ENCODE data around the gene SNX3.

DNA sequence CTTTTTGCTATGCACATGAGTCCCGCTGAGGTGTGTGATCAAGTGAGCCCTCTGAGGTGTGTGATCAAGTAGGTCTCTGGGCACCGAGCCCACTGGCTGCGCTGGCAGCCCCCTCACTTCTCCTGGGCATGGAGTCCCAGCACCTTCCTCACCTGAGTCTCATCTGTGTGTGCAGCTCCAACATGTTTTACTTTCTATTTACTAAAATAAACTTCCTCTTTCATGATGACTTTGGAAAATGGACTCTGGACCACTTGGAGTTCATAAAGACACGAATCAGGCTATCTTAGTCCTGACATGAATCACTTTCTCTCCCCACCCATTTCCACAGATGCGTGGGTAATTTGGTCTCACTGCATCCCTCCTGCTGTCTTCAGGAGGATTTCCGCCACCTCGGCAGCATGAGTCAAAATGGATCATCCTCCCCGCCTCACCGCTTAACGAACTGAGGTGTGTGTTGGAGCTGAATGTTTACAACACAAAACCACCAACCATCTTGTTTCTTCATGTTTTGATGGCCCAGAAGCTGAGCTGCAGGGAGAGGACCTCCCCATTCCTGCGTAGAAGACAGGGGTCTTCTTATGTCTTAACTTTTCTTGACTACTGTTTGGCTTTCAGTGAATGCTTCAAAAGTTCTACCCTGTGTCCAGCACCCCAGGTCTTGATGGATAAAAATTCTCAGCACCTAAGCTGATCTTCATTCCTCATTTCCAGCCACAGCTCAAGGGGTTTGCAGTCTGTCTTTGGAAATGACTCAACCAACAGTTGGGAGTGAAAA is 40.0 kb downstream of the PRDM1 start:
- RAMPAGE, long total RNA: no peak
- RRBS: no CpG with 5 or more reads among the region's 11 CpGs

DNA sequence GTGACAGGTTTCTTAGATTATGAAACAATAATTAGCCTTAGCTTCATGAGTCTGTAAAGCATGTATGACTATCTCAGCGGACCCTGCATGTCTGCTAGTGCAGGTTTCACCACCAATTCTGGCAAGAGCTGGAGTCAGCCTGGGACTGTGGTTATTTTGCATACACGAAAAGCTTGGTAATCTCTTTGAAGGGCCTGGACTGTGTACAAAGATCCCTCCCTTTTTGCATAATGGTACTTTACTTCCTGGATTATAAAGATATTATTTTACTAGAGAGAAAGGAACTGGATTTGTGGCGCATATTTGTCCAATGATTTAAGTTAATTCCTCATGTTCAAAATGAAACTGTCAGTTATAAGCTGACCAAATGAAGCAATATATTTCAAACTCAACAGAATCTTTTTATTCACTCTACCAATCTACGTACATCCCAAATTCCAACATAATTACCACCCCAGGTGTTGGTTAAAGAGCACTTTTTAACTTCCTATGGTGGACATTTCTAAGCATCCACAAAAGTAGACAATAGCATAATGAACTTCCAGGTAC is 43.5 kb downstream of the PRDM1 start:
- RAMPAGE, long total RNA: no peak
- RRBS: no CpG with 5 or more reads among the region's 4 CpGs

- RAMPAGE, long total RNA: no peak
- RRBS: no CpG with 5 or more reads among the region's 1 CpG
Observed at GRCh38 chr6:106244501-106244953, 81.0 kb downstream of the ATG5 start.

DNA sequence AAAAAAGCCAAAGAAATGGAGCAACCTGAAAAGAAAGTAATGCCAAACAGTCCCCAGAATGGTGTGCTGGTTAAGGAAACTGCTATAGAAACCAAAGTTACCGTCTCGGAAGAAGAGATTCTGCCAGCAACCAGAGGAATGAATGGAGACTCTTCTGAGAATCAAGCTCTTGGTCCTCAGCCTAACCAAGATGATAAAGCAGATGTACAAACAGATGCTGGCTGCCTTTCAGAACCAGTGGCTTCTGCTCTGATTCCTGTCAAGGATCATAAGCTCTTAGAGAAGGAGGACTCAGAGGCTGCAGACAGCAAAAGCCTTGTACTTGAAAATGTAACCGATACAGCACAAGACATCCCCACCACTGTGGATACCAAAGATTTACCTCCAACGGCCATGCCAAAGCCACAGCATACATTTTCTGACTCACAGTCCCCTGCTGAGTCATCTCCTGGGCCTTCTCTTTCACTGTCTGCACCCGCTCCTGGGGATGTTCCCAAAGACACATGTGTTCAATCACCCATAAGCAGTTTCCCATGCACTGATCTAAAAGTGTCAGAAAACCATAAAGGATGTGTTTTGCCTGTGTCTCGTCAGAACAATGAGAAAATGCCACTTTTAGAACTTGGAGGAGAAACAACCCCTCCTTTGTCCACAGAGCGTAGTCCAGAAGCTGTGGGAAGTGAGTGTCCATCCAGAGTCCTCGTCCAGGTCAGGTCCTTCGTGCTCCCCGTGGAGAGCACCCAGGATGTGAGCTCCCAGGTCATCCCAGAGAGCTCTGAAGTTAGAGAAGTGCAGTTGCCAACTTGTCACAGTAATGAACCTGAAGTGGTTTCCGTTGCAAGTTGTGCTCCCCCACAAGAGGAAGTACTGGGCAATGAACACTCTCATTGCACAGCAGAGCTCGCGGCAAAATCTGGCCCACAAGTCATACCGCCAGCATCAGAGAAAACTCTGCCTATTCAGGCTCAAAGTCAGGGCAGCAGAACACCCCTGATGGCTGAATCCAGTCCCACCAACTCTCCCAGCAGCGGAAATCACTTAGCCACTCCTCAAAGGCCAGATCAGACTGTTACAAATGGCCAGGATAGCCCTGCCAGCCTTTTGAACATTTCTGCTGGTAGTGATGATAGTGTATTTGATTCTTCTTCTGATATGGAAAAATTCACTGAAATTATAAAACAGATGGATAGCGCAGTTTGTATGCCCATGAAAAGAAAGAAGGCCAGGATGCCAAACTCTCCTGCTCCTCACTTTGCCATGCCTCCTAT is 109.5 kb downstream of the RTN4IP1 start:
- RAMPAGE, long total RNA: no peak
- RRBS: no CpG with 5 or more reads among the region's 16 CpGs

DNA sequence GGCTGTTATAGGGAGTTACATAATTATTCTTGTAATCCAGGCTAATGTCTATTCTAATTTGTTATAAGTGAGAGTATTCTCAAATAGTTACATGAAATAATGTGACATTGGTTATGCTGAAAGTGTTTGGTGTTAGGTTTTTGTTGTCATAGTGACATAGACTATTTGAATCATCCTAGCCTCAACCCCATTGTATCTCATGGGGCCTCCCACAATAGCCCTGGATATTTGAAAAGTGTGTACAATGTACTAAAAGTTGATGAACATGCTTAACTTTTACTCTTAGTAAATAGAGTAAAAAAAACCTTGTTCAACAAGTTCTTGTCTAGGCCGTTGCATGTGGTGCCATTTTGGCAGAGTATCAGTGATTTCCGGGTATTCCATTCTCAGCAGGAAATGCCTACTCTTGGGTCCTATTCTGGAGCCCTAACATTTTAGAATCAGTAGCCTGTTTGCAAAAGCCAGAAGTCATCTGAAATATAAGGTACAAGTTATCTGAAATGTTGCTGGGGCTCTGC is 83.0 kb downstream of the RTN4IP1 start:
- RAMPAGE, long total RNA: no peak
- RRBS: no CpG with 5 or more reads among the region's 2 CpGs

DNA sequence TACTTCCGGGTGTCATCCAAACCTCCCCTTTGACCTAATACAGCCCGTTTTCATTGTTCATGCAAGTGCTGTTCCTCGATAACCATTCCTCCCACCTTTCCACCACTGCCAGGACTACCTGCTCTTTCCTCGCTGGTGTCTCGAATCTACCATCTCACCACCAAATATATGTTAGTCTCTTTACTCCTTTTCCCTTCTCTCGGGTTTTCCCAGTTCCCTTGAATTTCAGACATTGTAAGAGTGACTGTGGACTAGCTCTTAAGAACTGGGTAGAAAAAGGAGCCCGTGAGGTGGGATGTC is 61.4 kb downstream of the RTN4IP1 start:
- RAMPAGE, long total RNA: no peak
- RRBS: no CpG with 5 or more reads among the region's 7 CpGs

DNA sequence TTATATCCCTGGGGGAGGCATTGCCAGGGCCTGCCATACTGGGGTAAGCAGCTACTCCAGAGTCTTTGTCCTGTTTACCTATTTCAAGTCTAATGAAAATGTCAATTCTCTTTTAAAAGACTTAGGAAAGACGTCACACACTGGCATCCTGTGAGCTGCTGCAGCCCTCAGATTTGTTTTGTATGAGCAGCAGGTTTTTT is 85.8 kb downstream of the QRSL1 start:
- RAMPAGE, long total RNA: no peak
- RRBS: no CpG with 5 or more reads among the region's 1 CpG

GRCh38 chr6:106765780-106766823 is 136.7 kb downstream of the QRSL1 start:
- RAMPAGE, long total RNA: no peak
- RRBS: 95% methylated on average over 2 of the region's 9 CpGs

DNA sequence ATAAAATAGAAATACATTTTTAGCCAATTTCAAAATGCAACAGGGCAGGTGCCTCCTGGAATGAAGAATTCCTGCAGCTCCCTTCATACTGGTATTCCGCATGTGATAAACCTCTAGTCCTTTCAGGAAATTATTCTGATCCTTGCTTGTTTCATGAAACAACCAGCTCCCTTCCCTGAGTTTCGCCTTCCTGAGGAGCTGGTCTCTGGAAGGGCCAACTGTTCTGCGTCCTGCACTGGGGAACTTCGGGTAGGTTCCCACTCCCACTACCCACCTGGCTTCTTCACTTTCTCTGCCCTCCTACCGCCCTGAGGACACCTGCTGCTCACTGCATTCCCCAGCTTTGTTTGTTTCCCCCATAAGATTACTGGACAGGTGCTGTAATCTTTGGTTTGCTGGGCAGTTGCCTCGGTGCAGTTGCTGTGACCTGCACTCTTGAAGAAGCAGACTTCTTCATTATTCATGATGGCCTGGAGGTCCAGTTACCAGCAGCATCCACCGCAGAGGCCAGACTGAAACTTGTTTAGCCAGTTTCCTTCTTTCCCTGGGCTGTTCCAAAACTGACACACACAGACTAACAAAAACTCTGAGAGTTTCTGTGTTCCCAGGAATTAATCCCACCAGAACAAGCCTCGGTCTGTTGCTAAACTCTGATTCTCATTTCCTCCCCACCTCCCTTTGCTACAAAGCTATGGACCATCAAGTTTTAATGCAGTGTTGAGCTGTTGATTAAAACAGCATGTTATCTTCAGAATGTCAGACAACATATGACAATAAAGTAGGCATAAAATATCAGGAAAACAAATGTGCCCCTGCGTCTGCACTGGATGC is 144.0 kb downstream of the QRSL1 start:
- RAMPAGE, long total RNA: no peak
- RRBS: no CpG with 5 or more reads among the region's 9 CpGs

- RAMPAGE, long total RNA: no peak
- RRBS: no CpG with 5 or more reads among the region's 1 CpG
Observed at GRCh38 chr6:106871102-106871398, 103.5 kb downstream of the CD24 start.

GRCh38 chr6:106913206-106913375 is 61.4 kb downstream of the CD24 start:
- RAMPAGE, long total RNA: no peak

- RAMPAGE, long total RNA: no peak
- RRBS: no CpG with 5 or more reads among the region's 17 CpGs
Observed at GRCh38 chr6:106924830-106925342, 49.6 kb downstream of the CD24 start.

DNA sequence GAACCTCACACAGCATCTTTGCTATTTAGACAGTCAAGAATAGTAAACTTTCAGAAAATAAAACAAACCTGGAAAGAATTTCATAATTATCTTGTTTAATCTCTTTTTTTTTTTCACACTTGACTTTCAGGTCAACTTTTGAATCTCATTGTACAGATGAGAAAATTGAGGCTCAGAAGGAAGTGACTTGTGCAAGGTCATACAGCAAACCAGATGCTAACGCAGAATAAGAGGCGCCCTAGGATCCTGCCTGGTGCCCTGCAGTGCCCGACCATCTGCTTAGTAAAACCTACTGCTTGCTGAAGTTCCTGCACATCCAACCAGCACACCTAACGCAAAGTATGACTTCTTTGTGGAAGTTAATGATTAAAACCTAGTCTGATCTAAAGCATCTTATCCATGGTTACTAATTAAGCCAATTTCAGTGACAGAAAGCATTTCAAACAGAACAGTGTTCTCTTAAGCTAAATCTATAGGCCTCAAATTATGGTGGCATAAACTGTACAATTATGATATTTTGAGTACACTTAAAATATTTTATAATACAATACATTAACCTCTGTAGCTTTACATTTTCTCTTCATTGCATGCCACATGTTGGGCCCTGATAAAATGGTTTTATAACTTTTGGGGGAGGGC is 37.3 kb upstream of the BEND3 start:
- RAMPAGE, long total RNA: no peak
- RRBS: no CpG with 5 or more reads among the region's 4 CpGs

DNA sequence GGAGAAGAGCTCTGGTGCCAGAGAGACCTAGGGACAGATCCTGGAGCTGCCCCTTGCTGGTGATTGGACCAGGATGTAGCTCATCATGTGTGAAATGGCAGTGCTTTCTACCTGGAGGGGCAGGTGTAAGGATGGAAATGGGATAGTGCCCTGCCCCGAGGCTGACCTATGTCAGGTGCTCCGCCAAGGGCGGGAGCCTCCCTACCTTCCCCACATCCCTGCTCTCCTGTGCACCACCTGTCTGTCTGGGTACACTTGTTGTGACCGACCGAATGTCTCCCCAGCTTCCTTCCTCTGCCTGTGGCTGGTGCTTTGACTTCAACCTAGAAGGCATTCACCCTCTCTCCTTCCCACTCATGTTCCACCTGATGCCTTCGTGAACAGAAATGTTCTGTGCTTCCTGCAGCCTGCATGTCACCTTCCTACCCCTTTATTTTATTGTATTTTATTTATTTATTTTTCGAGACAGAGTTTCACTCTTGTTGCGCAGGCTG is 114.8 kb downstream of the SCML4 start:
- RAMPAGE, long total RNA: no peak
- RRBS: no CpG with 5 or more reads among the region's 8 CpGs

GRCh38 chr6:107731803-107732366 is 92.2 kb downstream of the SCML4 start:
- RAMPAGE, long total RNA: no peak
- RRBS: no CpG with 5 or more reads among the region's 10 CpGs

DNA sequence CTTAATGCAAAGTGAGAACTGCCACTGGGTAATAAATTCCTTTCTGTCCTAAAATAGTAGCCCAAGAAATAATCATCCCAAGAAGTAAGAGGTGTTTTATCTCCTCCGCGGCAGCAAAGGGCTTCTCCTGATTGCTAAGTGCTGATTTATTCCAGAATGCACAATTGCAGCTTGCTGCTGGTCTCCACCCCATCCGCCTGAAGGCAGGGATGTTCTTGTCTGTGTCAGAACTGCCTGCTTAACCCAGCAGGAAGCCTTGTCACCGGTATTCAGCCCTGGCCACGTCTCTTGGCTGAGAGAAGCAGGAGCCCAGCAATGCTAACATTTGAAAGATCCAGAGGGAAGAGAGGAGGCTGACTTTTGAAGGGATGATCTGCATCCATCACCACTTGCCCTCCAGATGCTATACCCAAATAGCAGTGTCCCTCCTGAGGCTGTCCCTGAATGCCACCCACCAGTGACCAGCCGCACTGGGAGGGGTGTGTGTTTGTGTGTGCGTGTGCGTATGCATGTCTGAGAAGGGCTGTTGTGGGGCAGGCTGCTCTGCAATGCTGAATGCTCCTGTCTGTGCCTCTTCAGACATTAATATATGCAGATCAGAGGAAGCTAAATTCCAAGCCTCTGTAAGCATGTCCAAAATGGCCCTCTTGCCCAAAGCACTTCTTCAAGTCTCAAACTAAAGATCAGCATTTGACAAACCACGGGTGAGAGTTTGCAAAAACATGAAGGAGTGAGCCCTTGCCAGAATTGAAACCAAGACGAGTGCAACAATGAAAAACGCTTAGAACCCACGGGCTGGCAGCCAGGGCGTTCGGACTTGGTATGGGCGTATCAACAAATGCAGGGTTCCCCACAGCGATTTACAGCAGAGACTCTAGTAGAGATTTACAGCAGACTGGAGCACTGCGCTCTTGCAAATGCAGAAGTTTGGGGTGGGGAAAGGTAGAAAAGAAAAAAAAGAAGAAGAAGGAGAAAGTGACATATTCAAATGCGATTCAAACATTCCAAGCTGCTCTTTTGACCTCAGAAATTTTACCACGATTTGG is 3.9 kb downstream of the SCML4 start:
- RAMPAGE, long total RNA: no peak
- RRBS: no CpG with 5 or more reads among the region's 19 CpGs

- RAMPAGE, long total RNA: no peak
- RRBS: no CpG with 5 or more reads among the region's 1 CpG
Observed at GRCh38 chr6:107869705-107870262, 45.7 kb upstream of the SCML4 start.

- RAMPAGE, long total RNA: no peak
Observed at GRCh38 chr6:107897549-107897874, 60.5 kb downstream of the SEC63 start.

DNA sequence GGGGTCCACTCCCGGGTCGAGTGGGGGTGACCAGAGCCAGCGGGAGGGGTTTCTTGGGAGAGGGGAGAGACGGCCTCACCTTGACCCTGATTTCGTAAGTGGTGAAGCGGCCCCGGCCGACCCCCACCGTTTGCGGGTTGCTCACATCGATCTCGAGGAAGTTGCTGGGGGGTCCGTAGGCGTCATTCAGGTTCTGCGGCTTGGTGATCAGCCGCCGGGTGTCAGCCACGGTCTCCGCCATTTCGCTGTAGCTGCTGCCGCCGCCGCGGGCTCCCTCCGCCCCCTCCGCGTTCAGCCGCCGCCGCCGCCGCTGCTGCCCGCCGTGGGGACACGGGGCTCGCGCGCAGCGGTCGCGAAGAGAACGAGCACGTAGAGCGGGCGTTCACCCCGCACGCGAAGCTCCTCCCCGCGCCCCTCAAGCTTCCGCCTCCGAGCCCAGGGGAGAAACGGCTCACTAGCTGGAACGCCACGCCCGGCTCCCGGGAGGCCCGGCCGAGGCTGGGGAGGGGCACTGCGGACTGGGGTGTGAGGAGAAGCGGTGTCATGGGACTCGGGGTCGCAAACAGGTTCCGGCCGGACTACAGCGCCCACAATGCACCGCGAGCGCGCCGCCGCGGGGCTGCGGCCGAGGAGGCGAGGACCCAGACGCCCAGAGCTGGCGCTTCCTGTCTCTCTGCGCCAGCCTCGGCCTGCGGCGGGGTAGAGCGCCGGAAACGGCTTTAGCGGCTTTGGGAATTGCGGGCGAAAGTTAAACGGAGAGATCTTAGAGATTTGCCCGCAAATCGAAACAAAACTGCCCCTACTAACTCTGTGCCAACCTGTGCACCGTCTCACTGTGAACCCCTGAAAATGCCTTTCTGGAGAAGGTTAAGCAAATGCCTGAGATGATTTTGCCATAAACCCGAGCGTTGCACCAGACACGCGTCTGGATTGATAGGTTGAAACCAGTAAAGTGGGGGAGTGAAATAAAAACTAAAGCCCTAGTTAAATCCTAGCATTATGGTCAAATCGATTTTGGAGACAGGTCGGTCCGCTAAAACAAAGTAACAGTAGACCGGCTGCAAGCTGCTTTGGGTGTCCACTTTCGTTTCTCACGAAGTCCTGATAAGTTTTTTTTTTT is at the start of gene SNX3:
Gene SNX3, minus strand, starts transcription at position 360 of the 1,120 bp plus-strand sequence.
- RAMPAGE, long total RNA: start-site peak on the minus strand centred at position 276 of the sequence, 74 bp wide, 87 and 101 reads in 2 replicates
- RRBS: 1% methylated on average over 11 of the region's 102 CpGs

DNA sequence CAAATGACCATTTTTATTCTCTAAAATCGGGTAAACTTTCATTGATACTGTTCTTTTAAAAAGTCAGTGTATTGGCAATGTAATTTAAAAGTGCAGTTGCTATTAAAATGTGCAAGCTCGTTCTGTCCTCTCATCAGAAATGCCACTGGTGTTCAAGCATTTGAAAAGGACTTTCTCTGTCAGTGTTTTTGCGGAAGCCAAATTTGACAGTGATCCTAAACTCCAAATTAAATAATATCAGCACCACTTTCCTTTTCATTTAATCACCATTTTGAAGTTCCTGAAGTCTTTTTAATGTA is 69.6 kb downstream of the AFG1L start:
- RAMPAGE, long total RNA: no peak
- RRBS: no CpG with 5 or more reads among the region's 3 CpGs